Skeletal muscle tissue (tissue), 7 donors: ENCODE data around the gene PEAK3.

DNA sequence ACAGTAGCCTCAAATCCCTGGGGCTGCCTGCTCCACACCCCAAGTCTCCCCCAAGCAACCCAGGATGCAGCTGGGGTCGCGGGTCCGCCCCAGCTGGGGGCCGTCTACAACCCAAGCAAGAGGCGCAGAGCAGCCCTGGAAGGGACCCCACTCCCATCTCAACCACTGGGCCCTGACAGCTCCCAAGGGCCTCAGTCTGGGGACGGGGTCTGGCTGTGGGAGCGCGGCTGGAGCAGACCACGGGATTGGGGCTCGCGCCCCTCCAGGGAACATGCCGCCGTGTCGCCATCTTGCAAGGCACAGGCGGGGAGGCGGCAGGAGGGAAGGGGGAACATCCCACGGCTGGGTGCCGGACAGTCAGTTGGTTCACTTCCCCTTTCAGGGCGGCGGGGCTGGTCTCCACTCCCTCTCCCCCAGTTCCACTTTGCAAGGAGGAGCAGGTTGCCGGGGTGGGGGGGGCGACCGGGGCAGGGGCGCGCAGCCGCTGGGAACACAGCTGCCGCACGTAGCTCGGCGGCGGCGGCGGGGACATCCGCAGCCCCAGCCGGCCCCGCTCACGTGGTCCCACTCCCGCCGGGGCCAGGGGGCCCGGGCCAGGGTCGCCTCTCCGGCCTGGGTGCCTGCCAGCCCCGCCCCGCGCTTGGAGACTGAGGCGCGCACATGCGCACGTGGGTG is 6.7 kb downstream of the KLF16 start:
- PRO-cap, 3 experiments, result no peak in any of the 3 experiments
- RAMPAGE, long total RNA, result no peak
- RRBS, 2 experiments, result 2% methylated on average over 14 of the region's 49 CpGs

GRCh38 chr19:1859872-1860408 is 3.4 kb downstream of the KLF16 start:
- PRO-cap, 3 experiments, result peak in 1 of 3 experiments; most common plus-strand start chr19:1860290 (in 1)
- RAMPAGE, long total RNA, result no peak
- RRBS, 2 experiments, result no CpG with 5 or more reads among the region's 25 CpGs

- PRO-cap, 3 experiments, result no peak in any of the 3 experiments
- RAMPAGE, long total RNA, result no peak
- RRBS, 2 experiments, result 38 to 44% methylated on average over 8 of the region's 16 CpGs
Measured at GRCh38 chr19:1883052-1883688, 2.1 kb downstream of the ABHD17A start.

- PRO-cap, 3 experiments, result no peak in any of the 3 experiments
- RAMPAGE, long total RNA, result no peak
- RRBS, 2 experiments, result no CpG with 5 or more reads among the region's 18 CpGs
Measured at GRCh38 chr19:1935527-1936557, 5.1 kb upstream of the CSNK1G2 start.

GRCh38 chr19:1943131-1943463 is 2.1 kb downstream of the CSNK1G2 start:
- PRO-cap, 3 experiments, result no peak in any of the 3 experiments
- RAMPAGE, long total RNA, result no peak
- RRBS, 2 experiments, result 0 to 10% methylated on average over 1 of the region's 10 CpGs

- PRO-cap, 3 experiments, result no peak in any of the 3 experiments
- RAMPAGE, long total RNA, result no peak
- RRBS, 2 experiments, result 86% methylated on average over 10 to 12 of the region's 53 CpGs
Measured at GRCh38 chr19:2037984-2039147, 12.7 kb downstream of the MKNK2 start.

DNA sequence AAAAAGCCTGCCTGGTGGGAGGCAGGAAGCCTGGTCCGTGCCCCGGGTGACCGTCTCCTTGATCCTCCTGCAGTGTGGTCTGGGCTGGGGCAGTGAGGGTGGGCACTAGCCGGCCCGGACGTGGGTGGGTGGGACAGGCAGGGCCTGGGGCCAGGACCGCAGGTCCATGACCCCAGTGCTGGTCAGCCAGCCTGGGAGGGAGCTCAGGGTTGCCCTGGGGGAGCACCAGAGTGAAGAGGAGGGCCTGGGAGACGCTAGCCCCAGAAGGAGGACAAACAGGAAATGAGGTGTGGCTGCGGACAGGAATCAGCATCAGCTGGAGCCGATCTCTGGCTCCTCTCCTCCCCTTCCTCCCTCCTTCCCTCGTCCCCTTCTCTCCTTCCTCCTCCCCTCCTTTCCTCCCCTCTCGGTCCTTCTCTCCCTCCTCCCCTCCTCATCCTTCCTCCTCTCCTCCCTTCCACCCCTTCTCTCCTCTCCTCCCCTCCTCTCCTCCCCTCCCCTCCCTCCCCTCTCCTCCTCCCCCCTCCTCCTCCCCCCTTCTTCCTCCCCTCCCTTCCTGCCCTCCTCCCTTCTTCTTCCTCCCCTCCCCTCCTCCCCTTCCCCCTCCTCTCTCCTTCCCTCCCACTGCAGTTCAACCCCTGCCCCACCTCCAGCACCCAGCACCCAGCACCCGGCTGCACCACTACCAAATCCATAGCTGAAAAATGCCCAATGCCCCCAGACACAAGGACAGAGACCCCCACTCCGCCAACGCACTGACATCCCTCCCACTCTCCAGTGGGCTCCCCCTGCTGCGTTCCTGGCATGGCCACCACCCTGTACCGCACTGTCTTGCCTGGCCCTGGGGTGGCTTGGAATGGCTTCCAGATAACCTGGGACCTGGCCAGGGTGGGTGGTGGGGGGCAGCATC is 5.4 kb upstream of the MKNK2 start:
- PRO-cap, 3 experiments, result peak in 2 of 3 experiments; most common minus-strand start position 284 of the sequence (in 2)
- RAMPAGE, long total RNA, result no peak
- RRBS, 2 experiments, result 30 to 31% methylated on average over 3 of the region's 17 CpGs

GRCh38 chr19:2083253-2083830 is 12.8 kb downstream of the MOB3A start:
- PRO-cap, 3 experiments, result no peak in any of the 3 experiments
- RAMPAGE, long total RNA, result no peak
- RRBS, 2 experiments, result no CpG with 5 or more reads among the region's 19 CpGs

GRCh38 chr19:2129036-2129290 is 22.4 kb downstream of the AP3D1 start:
- PRO-cap, 3 experiments, result no peak in any of the 3 experiments
- RAMPAGE, long total RNA, result no peak
- RRBS, 2 experiments, result no CpG with 5 or more reads among the region's 14 CpGs

- PRO-cap, 3 experiments, result peak in 2 of 3 experiments; most common minus-strand start chr19:2185980 (in 2)
- RAMPAGE, long total RNA, result no peak
- RRBS, 2 experiments, result no CpG with 5 or more reads among the region's 7 CpGs
Measured at GRCh38 chr19:2185894-2186098, 22.1 kb downstream of the DOT1L start.

GRCh38 chr19:2199852-2200557 is 36.1 kb downstream of the PLEKHJ1 start:
- PRO-cap, 3 experiments, result no peak in any of the 3 experiments
- RAMPAGE, long total RNA, result no peak
- RRBS, 2 experiments, result 89 to 100% methylated on average over 4 of the region's 36 CpGs

DNA sequence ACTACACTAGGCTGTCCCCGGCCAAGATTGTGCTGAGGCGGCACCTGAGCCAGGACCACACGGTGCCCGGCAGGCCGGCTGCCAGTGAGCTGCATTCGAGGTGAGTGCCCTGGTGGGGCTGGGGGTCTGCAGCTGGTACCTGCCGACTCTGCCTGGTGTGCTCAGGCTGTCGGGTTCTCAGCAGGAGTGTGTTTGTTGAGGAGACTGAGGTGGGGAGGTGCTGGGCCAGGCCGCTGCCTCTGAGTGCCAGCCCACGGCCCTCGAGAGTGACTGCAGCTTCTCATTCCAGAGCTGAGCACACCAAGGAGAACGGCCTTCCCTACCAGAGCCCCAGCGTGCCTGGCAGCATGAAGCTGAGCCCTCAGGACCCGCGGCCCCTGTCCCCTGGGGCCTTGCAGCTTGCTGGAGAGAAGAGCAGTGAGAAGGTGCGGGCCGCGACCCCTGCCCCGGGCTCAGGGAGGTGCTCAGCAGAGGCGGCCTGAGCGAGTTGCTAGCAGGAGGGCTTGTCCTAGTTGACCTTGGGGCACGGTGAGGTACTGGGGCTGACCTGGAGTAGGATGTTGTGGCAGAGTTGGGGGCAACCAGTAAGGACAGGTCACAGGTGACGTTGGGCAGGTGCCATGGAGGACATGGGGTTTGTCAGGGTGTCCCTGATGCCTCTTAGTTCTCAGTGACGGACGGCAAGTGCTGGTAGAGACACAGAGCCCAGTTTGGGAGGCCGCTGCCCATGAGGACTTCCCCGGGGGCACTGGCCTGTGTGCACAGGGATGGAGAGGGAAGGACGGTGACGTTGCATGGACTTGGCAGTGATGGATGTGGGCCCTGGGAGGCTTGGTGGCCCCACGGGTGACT is 19.2 kb downstream of the PLEKHJ1 start:
- PRO-cap, 3 experiments, result no peak in any of the 3 experiments
- RAMPAGE, long total RNA, result no peak
- RRBS, 2 experiments, result 87 to 92% methylated on average over 4 to 6 of the region's 30 CpGs

DNA sequence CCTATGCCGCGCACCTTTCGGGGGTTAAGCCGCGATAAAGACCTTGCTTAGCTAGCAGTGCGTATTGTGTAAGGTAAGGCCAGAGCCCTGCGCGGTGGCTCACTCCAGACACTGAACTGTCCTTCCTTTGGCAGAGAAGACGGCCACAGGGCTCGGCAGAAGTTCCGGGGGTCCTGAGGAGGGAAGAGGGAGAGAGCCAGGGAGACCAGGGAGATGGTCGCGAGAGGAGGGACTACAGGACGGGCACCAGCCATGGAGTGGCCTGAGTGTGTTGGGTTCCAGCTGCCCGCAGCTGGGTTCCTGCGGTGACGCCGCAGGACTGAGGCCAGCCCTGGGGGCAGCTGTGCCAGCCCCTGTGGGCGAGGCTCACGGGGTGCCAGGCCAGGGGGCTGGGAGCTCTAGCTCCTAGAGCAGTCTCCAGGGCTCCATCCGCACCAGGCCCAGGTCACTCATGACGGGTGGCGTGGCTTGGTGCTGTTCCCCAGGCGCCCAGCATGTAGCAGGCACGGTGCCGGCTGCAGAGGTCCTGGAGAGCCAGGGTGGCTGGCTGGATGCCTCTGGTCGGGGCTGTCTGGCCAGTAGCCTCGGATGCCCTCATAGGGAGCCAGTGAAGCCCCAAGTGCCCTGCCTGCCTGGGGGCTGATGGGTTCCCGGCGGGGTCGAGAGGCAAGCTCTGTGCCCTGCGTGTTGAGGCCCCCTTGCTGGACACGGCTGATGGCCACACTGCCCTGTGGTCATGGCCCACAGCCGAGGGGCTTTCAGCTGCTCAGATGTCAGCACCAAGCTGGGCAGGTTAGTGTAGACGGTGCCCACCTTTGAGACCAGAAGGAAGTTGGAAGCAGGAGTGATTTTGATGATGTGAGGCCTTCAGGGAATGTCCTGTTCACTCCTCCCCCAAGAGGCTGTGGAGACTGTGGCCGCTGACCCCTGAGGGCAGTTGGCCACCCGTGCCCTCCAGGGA is 7.5 kb downstream of the PLEKHJ1 start:
- PRO-cap, 3 experiments, result no peak in any of the 3 experiments
- RAMPAGE, long total RNA, result no peak
- RRBS, 2 experiments, result 14% methylated on average over 2 of the region's 37 CpGs; no CpG with 5 or more reads in 1 of the 2 experiments

DNA sequence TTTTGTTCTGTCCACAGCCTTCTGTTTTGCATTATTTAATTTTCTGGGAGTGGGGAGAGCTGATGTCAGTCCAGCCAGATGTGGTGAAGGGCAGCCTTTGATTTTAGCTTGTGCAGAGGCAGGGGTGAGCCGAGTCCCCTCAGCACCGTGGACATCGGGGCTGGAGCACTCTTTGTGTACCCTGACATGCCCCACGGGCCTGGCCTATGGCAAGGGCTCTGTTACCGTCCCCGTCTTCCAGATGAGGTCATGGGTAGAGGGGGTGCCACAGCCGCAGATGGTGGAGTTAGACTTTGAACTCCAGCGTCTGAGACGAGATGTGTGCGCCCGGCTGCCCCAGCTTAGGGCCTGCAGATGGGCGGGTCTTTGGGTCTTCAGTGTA is 5.4 kb upstream of the AMH start:
- PRO-cap, 3 experiments, result no peak in any of the 3 experiments
- RAMPAGE, long total RNA, result no peak
- RRBS, 2 experiments, result no CpG with 5 or more reads among the region's 12 CpGs

DNA sequence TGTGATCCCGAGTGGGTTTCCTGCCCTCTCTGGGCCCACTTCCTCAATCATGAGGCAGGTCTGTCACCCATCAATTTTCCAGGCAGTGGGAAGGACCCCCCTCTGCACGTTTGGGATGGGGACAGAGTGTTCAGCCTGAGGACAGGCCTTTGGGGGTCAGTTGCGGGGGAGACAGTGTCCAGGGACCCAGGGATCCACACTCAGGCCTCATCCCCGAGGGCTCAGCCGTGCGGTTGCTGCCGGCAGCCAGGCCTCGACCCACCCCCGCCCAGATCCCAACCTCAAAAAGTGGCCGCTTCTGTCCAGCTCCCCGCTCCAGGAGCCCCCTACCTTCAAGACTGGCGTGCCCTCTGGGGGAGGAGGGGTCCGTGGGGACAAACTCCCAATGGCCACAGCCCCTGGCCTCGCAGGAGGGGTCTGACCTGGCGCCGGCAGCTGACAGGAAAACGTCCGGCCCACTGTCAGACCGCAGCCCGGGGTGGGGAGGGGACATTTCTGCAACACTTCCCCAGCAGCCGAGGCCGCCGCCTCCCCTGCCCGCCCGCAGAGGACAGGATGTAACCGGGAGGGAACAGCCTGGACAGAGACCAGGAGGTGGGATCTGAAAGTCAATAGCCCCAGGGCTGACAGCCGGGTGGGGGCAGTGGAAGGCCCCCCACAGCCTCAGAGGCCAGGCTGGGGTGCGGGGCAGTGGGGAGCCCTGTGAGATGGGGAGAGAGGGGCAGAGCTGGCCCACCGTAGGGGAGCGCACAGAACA is at the start of gene PEAK3:
PEAK3 (minus strand) TSS at position 419 of the 757 bp plus-strand sequence.
- PRO-cap, 3 experiments, result peak in 1 of 3 experiments; most common plus-strand start position 500 of the sequence (in 1); most common minus-strand start position 340 of the sequence (in 1)
- RAMPAGE, long total RNA, result no peak
- RRBS, 2 experiments, result 13 to 16% methylated on average over 5 of the region's 30 CpGs

DNA sequence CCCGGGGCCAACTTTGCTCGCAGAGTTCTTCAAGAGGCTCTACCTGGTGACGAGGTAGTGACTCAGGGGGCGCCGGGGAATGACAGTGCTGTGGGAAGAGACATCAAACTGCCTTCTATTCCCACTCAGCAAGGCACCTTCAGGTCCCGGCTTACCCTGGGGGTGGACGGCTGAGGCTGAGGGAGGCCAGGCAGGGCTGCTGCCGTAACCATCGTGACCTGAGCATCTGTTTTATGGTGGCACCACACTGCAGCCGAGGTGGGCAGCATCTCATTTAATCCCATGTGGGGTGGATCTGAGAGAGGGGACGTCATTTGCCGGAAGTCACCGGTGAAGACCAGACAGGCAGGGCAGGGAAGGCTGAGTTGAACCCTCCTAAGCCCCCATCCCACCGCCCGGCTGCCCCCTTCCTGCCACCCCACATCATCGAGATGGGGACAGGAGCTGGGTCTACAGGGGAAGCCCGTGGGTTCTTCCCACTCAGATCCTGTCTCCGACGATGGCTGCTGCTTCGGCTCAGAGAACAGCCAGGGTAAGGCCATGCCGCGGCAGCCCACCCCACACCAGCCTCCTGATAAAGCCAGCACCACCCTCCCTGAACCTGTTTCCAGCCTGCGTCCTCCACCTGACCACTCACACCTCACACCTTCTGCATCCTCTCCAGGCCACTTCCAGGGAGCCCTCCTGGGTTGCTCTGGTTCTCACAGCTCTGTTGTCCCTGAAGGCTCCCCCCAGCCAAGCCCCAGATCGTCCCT is 1.4 kb downstream of the LINGO3 start:
- PRO-cap, 3 experiments, result no peak in any of the 3 experiments
- RAMPAGE, long total RNA, result no peak
- RRBS, 2 experiments, result 84 to 85% methylated on average over 9 of the region's 24 CpGs

DNA sequence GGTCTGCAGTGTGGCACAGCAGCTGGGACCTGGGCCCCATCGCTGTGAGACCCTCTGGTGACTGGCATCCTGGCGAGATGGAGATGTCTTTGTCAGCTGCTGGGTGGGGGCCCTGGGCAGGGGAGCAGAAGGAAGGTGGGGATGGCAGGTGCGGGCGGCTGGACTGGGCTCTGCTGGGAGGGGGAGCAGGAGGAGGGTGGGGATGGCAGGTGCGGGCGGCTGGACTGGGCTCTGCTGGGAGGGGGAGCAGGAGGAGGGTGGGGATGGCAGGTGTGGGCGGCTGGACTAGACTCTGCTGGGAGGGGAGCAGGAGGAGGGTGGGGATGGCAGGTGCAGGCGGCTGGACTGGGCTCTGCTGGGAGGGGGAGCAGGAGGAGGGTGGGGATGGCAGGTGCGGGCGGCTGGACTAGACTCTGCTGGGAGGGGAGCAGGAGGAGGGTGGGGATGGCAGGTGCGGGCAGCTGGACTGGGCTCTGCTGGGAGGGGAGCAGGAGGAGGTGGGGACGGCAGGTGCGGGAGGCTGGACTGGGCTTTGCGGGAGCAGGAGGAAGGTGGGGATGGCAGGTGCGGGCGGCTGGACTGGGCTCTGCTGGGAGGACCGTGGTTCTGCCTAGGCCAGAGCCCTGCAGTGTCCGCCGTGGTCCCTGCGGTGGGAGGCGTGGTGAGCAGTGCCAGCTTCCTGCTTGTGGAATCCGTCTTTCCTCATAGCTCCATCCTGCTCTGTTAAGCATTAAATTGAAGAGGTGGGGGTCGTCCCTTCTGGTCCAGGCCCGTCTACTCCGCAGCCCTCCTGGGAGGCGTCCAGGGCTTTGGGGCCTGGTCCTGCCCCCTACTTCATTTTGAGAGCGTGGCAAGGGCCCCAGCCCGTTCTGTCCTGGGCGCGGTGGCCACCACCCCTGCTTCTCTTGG is 4.6 kb downstream of the SPPL2B start:
- PRO-cap, 3 experiments, result no peak in any of the 3 experiments
- RAMPAGE, long total RNA, result no peak
- RRBS, 2 experiments, result no CpG with 5 or more reads among the region's 30 CpGs

- PRO-cap, 3 experiments, result no peak in any of the 3 experiments
- RAMPAGE, long total RNA, result no peak
- RRBS, 2 experiments, result no CpG with 5 or more reads among the region's 6 CpGs
Measured at GRCh38 chr19:2393036-2393321, 32.9 kb downstream of the TMPRSS9 start.

GRCh38 chr19:2491065-2491649 is 15.2 kb downstream of the GADD45B start:
- PRO-cap, 3 experiments, result no peak in any of the 3 experiments
- RAMPAGE, long total RNA, result no peak
- RRBS, 2 experiments, result 5 to 7% methylated on average over 8 of the region's 21 CpGs

- PRO-cap, 3 experiments, result no peak in any of the 3 experiments
- RAMPAGE, long total RNA, result no peak
- RRBS, 2 experiments, result 89 to 90% methylated on average over 4 to 5 of the region's 21 CpGs
Measured at GRCh38 chr19:2576714-2577480, 101.0 kb downstream of the GADD45B start.